HepG2 (cell line): Measurements from ENCODE around the genes NDUFS8 and MRGPRD.

DNA sequence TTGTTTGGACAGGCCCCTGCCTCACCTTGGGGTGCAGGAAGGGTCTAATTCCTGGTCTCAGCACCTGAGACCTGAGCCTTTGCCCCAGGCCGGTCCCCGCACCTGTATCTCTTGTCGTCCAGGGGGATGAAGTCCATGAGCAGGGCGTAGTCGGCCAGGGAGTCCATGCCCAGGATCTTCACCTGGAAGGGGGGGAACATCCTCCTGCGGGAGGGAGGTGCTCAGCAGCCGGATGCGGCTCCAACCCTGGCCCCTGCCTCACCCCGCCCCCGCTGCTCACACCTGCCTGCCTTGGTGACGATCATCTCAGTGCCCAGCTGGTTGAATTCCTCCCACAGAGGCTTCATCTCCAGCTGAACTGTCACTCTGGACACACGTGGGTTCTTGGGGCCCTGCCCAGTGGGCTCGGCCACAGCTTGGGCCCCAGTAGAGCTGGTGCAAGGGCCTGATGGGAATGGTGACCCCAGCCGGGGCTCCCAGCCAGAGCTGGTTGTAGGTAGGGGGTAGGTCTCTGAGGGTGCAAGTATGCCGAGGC is 4.8 kb downstream of the TBX10 start:
- RRBS, 2 experiments = no CpG with 5 or more reads among the region's 15 CpGs
CAGE:
- cytosol, long polyA minus RNA = no peak
- cytosol, long polyA plus RNA = no peak
- long polyA plus RNA = no peak
- nucleus, long polyA minus RNA = no peak
- nucleus, long polyA plus RNA = no peak

DNA sequence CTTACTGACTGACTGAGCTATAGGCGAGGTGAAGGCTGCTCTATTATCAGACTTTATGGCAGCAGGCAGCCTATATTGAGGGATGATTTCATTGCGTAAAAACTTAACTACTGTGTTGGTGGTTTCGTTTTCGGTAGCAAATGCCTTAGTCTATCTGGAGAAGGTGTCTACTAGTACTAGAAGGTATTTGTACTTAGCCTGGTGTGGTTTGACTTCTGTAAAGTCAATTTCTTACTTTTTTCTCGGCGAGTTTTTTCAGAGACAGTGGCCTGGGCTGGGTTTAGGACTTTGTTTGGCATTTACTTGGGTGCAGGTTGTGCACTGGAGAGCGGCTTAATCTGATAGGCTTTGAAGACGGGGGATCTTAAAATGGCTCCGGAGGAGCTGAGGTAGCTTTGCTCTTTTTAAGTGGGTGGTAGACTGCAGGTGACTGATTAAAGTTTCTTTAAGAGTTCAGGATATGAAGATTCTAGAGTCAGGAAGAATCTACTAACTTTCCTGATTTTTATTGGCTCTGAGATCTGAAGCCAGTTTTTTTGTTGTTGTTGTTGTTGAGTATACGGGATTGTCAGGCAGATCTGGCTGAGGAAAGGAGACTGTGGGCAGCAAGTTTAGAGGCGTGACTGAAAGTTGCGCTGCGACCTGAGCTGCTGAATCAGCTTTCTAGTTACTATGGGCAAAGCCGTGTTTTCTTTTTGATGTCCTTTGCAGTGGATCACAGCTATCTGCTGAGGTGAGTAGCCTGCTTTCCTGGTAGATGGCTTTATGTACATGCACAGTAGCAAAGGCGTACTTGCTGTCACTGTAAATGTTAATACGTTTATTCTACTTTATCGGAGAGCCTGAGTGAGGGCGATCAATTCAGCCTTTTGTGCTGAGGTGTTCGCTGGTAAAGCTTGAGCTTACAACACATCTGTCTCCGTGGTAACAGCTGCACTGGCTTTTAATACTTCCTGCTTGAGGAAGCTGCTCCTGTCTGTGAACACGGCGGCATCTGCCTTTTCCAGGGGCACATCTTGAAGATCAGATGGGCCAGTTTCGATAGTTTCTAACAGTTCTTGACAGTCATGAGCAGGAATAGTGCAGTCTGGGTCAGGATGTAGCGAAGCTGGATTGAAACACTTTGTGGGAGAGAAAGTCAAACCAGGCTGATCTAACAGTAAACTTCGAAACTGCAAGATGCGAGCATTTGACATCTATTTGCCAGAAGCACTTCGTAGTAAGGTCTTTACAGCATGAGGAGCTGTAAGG is 119.2 kb downstream of the UNC93B1 start:
- RRBS, 2 experiments = no CpG with 5 or more reads among the region's 27 CpGs
CAGE:
- cytosol, long polyA minus RNA = no peak
- cytosol, long polyA plus RNA = no peak
- long polyA plus RNA = no peak
- nucleus, long polyA minus RNA = no peak
- nucleus, long polyA plus RNA = no peak

GRCh38 chr11:68014270-68015081 is 4.3 kb downstream of the ALDH3B1 start:
- RRBS, 2 experiments = no CpG with 5 or more reads among the region's 20 CpGs
CAGE:
- cytosol, long polyA minus RNA = no peak
- cytosol, long polyA plus RNA = no peak
- long polyA plus RNA = no peak
- nucleus, long polyA minus RNA = no peak
- nucleus, long polyA plus RNA = no peak

DNA sequence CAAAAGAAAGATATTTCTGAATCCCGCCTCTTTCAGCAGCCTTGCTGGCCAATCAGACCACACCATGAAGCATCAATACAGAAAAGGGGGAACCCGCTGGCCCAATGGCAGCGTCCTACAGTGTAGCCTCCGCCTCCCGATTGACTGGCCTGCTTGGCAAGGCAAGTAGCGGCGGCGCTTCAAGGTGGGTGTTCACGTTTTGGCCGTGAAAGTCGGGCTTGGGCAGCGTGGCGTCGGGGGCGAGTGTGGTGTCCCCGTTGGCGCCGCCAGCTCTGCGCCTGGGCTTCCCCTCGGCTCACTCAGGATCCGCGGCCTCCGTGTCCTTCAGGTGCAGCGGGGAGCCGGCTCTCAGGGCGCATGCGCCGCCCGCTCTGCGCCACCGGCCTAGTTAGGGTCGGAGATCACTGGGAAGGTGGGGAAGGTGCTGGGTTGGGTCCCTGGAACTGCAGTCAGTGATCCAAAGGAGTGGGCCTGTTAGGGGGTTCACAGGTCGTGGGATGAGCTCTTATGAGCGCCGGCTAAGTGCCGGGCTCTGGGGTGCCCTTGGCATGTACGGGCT is at the start of gene NDUFS8:
Gene NDUFS8 (plus strand): TSS at position 132 of the 559 bp plus-strand sequence.
- RRBS, 2 experiments = 2 to 4% methylated on average over 7 of the region's 37 CpGs
CAGE:
- cytosol, long polyA minus RNA = start-site peak on the plus strand centred at position 150 of the sequence, 67 bp wide, 1,426 reads
- cytosol, long polyA plus RNA = start-site peak on the plus strand centred at position 145 of the sequence, 86 bp wide, 1,088 and 1,866 reads in 2 replicates
- long polyA plus RNA = start-site peak on the plus strand centred at position 143 of the sequence, 90 bp wide, 1,812 and 1,648 reads in 2 replicates
- nucleus, long polyA minus RNA = no peak
- nucleus, long polyA plus RNA = start-site peak on the plus strand centred at position 148 of the sequence, 60 bp wide, 405 and 905 reads in 2 replicates

DNA sequence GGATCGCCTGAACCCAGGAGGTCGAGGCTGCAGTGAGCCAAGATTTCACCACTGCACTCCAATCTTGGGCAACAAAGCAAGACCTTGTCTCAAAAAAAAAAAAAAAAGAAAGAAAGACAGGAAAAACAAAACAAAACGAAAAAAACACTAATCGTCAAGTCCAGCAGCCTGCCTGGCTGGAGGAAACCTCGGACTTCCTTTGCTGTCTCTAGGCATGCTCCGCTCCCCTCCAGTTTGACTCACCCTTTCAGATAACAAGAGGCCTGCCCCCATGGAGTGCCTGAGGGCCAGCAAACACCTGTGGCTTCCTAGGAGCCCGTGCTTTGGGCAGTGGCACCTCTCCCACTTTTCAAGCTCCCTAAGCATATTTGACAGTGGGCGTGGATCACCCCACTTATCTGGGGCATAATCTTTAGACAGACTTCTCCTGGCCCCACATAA is 28.9 kb upstream of the CHKA start:
- RRBS, 2 experiments = no CpG with 5 or more reads among the region's 8 CpGs
CAGE:
- cytosol, long polyA minus RNA = no peak
- cytosol, long polyA plus RNA = no peak
- long polyA plus RNA = no peak
- nucleus, long polyA minus RNA = no peak
- nucleus, long polyA plus RNA = no peak

DNA sequence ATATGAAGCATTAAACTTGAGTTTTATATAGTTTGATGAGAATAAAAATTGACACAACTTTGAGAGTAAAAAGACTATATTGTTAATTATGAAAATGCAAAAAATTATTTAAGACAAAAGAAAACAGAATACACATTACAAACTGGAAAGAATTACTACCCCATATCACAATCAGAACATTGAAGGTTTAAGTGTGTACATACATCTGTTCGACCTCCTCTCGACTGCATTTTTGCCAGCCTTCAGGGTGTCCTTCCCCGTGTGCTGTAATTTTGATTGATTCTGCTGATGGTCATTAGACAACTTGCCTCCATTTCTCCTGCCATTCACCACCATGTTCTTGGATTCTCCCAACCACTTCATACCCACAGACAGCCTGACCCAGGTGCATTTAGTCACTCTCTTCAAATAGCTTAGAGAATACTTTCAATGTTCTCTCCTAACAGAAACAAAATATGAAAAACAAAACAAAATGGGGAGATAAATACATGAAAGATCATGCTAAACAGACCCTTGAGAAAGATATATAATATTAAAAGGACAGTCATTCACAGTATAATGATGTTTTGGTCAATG is 23.3 kb downstream of the KMT5B start:
- RRBS, 2 experiments = no CpG with 5 or more reads among the region's 3 CpGs
CAGE:
- cytosol, long polyA minus RNA = no peak
- cytosol, long polyA plus RNA = no peak
- long polyA plus RNA = no peak
- nucleus, long polyA minus RNA = no peak
- nucleus, long polyA plus RNA = no peak

- RRBS, 2 experiments = no CpG with 5 or more reads among the region's 18 CpGs
CAGE:
- cytosol, long polyA minus RNA = no peak
- cytosol, long polyA plus RNA = no peak
- long polyA plus RNA = no peak
- nucleus, long polyA minus RNA = no peak
- nucleus, long polyA plus RNA = no peak
These were observed 15.5 kb downstream of the C11orf24 start for GRCh38 chr11:68256134-68256895.

GRCh38 chr11:68296662-68297391 is 15.6 kb upstream of the LRP5 start:
- RRBS, 2 experiments = no CpG with 5 or more reads among the region's 17 CpGs
CAGE:
- cytosol, long polyA minus RNA = no peak
- cytosol, long polyA plus RNA = no peak
- long polyA plus RNA = no peak
- nucleus, long polyA minus RNA = no peak
- nucleus, long polyA plus RNA = no peak

GRCh38 chr11:68314233-68314423 is 1.7 kb downstream of the LRP5 start:
- RRBS, 2 experiments = no CpG with 5 or more reads among the region's 3 CpGs
CAGE:
- cytosol, long polyA minus RNA = no peak
- cytosol, long polyA plus RNA = no peak
- long polyA plus RNA = no peak
- nucleus, long polyA minus RNA = no peak
- nucleus, long polyA plus RNA = no peak

- RRBS, 2 experiments = no CpG with 5 or more reads among the region's 3 CpGs
CAGE:
- cytosol, long polyA minus RNA = no peak
- cytosol, long polyA plus RNA = no peak
- long polyA plus RNA = no peak
- nucleus, long polyA minus RNA = no peak
- nucleus, long polyA plus RNA = no peak
These were observed 25.6 kb downstream of the LRP5 start for GRCh38 chr11:68338014-68338273.

GRCh38 chr11:68342317-68343352 is 30.2 kb downstream of the LRP5 start:
- RRBS, 2 experiments = 89 to 92% methylated on average over 4 of the region's 22 CpGs
CAGE:
- cytosol, long polyA minus RNA = no peak
- cytosol, long polyA plus RNA = no peak
- long polyA plus RNA = no peak
- nucleus, long polyA minus RNA = no peak
- nucleus, long polyA plus RNA = no peak

GRCh38 chr11:68373506-68374086 is 61.2 kb downstream of the LRP5 start:
- RRBS, 2 experiments = 41 to 45% methylated on average over 2 to 7 of the region's 22 CpGs
CAGE:
- cytosol, long polyA minus RNA = no peak
- cytosol, long polyA plus RNA = no peak
- long polyA plus RNA = no peak
- nucleus, long polyA minus RNA = no peak
- nucleus, long polyA plus RNA = no peak

DNA sequence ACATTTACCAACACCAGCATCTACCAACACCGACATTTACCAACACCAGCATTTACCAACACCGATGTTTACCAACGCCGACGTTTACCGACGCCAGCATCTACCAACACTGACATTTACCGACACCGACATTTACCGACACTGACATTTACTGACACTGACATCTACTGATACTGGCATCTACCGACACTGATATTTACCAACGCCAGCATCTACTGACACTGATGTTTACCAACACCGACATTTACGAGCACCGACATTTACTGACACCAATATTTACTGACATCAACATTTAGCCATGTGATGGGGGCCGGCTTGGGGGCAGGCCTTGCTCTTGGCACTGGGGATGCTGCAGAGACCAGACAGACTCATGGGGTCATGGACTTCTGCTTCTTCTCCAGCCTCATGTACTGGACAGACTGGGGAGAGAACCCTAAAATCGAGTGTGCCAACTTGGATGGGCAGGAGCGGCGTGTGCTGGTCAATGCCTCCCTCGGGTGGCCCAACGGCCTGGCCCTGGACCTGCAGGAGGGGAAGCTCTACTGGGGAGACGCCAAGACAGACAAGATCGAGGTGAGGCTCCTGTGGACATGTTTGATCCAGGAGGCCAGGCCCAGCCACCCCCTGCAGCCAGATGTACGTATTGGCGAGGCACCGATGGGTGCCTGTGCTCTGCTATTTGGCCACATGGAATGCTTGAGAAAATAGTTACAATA is 70.9 kb upstream of the PPP6R3 start:
- RRBS, 2 experiments = no CpG with 5 or more reads among the region's 26 CpGs
CAGE:
- cytosol, long polyA minus RNA = no peak
- cytosol, long polyA plus RNA = no peak
- long polyA plus RNA = no peak
- nucleus, long polyA minus RNA = no peak
- nucleus, long polyA plus RNA = no peak

DNA sequence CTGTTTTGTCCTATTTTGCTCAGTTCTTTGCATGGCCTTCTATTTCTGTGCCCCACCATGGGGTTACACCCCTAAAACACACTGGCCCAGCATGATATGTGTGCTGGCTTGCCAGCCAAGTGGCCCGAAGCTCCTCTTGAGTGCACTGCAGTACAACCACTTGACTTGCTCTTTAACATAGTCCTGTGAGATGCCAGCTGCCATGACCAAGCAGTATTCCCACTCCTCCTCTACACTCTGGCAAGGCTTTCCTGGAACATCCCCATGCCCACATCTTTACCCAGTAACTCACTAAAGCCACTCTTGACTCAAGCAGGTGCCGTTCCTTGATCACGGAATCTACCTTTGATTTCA is 102.9 kb upstream of the GAL start:
- RRBS, 2 experiments = no CpG with 5 or more reads among the region's 3 CpGs
CAGE:
- cytosol, long polyA minus RNA = no peak
- cytosol, long polyA plus RNA = no peak
- long polyA plus RNA = no peak
- nucleus, long polyA minus RNA = no peak
- nucleus, long polyA plus RNA = no peak

DNA sequence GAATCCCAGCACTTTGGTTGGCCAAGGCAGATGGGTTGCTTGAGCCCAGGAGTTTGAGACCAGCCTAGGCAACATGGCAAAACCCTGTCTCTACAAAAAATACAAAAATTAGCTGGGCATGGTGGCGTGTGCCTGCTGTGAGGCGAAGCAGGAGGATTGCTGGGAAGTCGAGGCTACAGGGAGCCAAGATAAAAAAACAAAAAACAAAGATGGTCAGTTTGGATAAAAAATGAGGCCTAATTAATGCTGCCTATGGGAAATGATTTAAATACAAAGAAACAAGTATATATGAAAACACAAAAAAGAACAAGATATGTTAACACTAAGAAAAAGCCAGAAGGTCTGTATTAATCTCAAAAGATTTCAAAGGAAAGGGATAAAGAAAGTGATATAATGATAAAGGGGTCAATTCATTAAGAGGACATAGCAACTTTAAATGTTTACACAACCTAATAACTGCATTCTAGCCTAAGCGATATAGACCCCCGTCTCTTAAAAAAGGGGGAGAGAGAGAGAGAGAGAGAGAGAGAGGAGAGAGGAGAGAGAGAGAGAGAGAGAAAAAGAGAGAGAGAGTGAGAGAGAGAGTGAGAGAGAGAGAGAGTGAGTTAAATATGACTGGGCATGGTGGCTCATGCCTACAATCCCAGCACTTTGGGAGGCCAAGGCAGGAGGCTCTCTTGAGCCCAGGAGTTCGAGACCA is 90.4 kb upstream of the GAL start:
- RRBS, 2 experiments = no CpG with 5 or more reads among the region's 6 CpGs
CAGE:
- cytosol, long polyA minus RNA = no peak
- cytosol, long polyA plus RNA = no peak
- long polyA plus RNA = no peak
- nucleus, long polyA minus RNA = no peak
- nucleus, long polyA plus RNA = no peak

DNA sequence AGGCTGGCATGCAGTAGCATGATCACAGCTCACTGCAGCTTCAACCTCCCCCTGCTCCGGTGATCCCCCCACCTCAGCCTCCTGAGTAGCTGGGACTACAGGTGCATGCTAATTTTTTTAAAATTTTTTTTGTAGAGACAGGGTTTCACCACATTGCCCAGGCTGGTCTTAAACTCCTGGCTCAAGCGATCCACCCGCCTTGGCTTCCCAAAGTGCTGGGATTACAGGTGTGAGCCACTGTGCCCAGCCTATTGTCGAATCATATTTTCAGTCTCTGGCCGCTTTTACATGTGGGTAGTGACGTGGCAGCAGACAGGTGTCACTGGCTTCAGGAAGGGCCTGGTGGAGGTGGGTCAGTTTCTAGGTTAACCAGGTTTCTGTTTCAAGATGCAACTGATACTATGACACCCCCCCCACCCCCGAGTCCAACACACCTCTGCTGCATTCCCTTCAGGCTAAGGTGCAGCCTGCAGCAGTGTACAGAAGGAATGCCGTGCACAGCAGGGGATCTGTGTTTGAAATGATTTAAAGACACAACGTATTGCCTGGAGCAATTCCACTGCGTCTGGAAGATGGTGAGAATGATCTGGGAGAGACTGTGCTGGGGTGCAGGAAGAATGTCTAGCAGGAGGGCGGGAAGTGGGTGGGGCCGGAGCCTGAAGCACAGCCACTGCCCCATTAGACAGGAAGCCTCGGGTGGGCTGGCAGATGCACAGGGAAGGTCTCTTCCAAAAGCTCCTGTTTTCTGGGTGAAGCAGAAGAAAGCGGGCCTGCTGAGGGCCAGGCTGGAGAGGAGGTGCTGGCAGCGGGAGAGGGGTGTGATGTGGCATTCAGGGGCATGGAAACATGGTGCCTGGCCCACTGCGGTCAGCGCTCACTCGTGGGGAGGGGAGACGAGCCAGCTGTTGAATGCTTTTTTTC is 11.8 kb upstream of the TESMIN start:
- RRBS, 2 experiments = no CpG with 5 or more reads among the region's 19 CpGs
CAGE:
- cytosol, long polyA minus RNA = no peak
- cytosol, long polyA plus RNA = no peak
- long polyA plus RNA = no peak
- nucleus, long polyA minus RNA = no peak
- nucleus, long polyA plus RNA = no peak

DNA sequence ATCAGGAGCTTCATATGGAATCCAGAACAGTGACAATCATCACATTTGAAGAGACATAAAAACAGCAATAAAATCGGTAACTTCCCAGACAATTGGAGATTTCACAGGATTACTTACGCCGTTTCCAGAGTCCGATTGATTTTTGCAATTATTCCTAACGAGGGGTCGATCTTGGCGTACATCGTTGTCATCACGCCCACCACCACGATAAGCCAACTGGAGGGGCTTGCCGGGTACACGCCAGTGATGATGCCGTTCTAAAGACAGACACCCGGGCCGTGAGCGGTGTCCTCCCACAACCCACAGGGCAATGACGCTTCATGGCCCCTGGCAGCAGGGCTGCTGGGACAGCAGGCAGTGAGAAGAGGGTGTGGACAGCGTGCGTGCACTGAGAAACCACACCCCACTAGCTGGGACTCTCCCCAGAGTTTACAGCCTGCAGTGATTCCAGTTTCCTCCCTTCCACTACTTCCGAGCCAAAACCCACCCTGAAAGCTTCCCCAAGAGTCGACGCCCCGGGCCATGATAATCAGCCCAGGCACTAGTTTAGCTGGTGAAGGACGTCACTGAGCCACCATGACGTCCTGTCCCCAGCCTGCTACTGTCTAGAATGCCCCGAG is 29.3 kb downstream of the CPT1A start:
- RRBS, 2 experiments = 95 to 100% methylated on average over 2 to 5 of the region's 26 CpGs
CAGE:
- cytosol, long polyA minus RNA = no peak
- cytosol, long polyA plus RNA = no peak
- long polyA plus RNA = no peak
- nucleus, long polyA minus RNA = no peak
- nucleus, long polyA plus RNA = no peak

DNA sequence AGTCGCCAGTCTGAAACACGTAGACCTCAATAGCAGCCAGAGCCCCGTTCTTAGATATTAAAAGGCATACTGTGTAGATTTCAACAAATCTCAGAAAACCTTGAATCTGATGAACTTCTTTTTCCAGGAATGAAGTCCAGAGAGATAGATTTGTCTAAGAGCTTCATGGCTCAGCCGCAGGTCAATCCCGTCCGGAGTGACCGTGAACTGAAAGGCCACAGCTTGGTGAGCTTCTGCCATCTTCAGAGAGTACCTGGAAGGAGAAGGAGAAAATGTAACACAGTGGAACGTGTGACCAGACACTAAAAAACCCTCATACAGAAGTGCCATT is 26.5 kb downstream of the CPT1A start:
- RRBS, 2 experiments = no CpG with 5 or more reads among the region's 8 CpGs
CAGE:
- cytosol, long polyA minus RNA = no peak
- cytosol, long polyA plus RNA = no peak
- long polyA plus RNA = no peak
- nucleus, long polyA minus RNA = no peak
- nucleus, long polyA plus RNA = no peak

DNA sequence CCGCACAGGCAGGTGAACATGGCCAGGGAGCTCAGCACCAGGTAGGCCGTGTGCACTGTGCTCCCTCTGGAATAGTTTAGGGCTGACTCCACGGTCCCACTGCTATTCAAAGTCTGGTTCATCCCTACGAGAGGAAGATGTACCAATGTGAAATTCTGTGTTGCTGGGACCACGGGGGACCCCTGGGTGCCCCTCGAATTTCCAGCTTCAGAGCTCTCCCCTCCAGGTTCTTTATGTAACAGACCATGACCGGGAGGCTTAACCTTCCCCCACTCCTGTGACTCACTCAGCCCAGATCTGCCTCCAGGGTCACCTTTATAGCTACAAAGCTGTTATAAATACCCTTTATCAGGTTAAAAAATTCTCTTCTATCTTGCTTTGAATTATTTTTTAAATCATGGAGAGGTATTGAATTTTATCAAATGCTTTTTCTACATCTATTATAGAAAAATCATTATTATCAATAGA is at the start of gene MRGPRD:
Gene MRGPRD (minus strand): TSS at position 122 of the 468 bp plus-strand sequence.
- RRBS, 2 experiments = no CpG with 5 or more reads among the region's 7 CpGs
CAGE:
- cytosol, long polyA minus RNA = no peak
- cytosol, long polyA plus RNA = no peak
- long polyA plus RNA = no peak
- nucleus, long polyA minus RNA = no peak
- nucleus, long polyA plus RNA = no peak

- RRBS, 2 experiments = no CpG with 5 or more reads among the region's 8 CpGs
CAGE:
- cytosol, long polyA minus RNA = no peak
- cytosol, long polyA plus RNA = no peak
- long polyA plus RNA = no peak
- nucleus, long polyA minus RNA = no peak
- nucleus, long polyA plus RNA = no peak
These were observed 4.0 kb upstream of the SMIM38 start for GRCh38 chr11:69151735-69152188.